ENCODE results near the gene NATD1.

DNA sequence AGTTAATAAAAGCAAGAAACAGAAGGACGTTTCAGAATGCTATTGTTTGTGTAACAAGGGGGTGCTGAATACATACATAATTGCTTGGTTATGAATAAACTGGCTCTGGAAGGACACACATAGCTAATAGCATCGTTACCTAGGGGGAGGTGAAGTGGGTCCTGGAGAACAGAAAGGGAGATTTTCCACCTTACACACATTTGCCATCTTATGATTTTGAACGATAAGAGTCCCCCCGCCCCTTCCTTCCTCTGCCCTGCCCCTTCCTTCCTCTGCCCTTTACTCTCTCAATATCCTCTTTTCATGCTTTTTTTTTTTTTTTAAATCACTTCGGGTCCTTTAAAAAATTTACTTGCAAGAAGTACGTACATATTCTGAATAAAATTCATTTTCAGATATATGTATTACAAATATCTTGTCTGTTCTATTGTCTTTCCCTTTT is 894 bp upstream of the DHRS7B start:
- PRO-cap: no peak
CAGE:
- cytosol, long polyA plus RNA: no peak
- long polyA plus RNA: no peak
- nucleus, long polyA plus RNA: no peak

DNA sequence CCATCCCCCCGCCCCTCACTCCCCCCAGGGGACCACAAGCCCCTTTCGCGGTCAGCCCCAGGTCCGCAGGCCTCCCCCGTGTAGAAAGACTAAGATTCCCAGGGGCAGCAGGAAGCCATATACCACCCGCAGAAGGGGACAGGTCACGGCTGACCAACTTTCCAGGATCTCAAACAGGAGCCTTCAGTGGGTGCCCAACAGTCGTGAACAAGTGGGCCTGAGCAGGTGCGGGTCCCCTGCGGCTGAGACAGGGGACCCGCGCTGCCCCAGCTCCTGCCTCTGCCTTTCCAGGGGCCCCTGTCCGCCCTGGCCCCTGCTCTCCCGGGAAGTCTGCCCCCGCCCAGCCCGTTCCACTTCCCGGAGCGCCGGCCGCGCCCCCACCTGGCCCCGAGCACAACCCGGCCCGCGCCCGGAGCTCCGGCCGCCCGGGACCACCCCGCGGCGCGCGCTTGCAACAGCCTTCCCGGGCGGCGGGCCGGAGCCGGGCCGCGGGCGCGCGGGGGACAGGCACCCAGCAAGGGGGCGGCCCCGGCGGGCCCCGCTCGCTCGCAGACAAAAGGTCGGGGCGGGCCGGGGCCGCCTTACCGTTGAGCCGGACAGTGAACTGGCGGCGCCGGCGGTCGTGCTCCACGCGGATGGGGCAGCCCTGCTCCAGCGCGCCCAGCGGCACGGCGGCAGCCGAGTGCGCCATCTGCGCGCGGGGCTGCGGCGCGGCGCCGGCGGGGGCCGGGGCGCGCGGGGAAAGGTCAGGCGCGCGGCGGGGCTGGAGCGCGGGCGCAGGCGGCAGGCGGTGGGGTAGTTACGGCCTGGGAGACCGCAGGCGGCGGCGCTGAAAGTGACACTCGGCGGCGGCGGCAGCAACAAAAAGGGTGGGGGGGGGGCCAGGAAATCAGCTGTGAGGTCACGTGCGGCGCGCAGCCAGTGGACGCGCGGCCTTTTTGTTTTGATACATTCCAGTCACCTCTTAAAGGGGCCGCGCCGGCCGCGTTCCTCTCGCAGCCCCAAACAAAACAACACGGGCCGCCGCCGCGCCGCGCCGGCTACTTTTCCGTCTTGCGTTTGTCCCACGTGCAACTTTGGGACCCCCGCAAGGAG is at the start of gene NATD1:
NATD1 (minus strand) TSS at position 837 of the 1,095 bp plus-strand sequence.
- PRO-cap: unidirectional peak, minus-strand start at position 837 of the sequence
CAGE:
- cytosol, long polyA plus RNA: no peak
- long polyA plus RNA: no peak
- nucleus, long polyA plus RNA: no peak

DNA sequence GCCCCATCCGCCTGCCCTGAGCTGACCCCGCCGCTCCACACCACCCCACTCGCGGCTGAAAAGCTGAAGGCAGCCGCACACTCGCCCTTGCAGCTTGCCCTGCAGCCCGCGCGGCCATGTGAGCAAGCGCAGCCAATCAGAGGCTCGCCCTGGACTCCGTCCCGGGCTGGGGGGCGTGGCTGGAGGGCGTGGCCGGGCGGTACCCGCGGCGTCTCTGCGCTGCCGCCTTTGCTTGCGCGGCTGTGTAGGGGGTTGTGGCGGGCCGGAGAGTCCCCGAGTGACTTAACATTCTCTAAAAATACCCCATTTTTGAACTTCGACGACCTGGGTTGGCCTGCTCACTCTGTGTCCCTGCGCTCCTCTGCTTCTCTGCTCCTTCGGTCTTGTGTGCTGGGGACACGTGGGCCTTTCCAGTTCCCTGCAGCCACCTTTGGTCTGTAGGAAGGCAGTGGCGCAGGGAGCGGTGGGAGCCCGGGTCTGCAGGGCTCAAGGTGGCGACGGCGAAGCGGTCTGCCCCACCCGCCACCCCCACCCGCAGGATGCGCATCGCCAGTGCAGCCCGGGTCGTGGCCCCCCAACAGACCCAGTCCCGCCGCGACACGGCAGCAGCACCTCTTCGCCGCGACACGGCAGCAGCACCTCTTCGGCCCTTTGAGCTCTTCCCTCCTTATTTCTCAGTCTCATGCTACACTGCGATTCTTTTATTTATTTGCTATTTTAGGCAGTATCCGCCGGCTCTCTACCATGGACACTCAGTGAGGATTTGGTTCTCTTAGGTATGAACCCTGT is 8.6 kb upstream of the MAP2K3 start:
- PRO-cap: bidirectional peak, plus-strand start at position 231 of the sequence, minus-strand start at position 121 of the sequence
CAGE:
- cytosol, long polyA plus RNA: no peak
- long polyA plus RNA: no peak
- nucleus, long polyA plus RNA: no peak

- PRO-cap: no peak
CAGE:
- cytosol, long polyA plus RNA: no peak
- long polyA plus RNA: no peak
- nucleus, long polyA plus RNA: no peak
Observed at GRCh38 chr17:21282408-21282557, 2.2 kb upstream of the MAP2K3 start.

- PRO-cap: no peak
CAGE:
- cytosol, long polyA plus RNA: no peak
- long polyA plus RNA: no peak
- nucleus, long polyA plus RNA: no peak
Observed at GRCh38 chr17:21283751-21284112, 779 bp upstream of the MAP2K3 start.

DNA sequence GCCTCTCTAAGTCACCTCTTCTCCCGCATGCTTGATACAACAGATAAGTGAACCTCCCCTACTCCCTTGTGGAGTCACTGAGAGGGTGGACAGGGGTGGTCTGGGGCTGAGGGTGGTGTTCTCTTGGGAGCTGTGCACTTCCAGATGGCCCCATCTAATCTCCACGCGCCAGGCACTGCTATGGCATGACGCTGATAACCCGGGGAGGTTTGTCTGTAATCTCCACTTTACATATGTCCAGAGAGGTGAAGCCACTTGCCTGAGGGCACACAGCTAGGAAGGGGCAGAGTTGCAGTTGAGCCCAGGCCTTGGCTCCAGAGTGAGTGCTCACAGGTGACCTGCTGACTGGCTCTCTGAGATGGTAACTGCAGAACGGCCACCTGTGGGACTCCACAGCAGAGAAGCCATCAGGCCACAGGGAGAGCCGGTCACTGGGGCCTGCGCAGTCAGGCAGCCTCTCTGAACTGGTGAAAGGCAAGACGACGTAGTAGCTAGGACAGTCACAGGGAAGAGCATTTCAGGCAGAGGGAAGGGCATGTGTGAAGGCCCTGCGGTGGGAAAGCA is 10.2 kb downstream of the MAP2K3 start:
- PRO-cap: no peak
CAGE:
- cytosol, long polyA plus RNA: no peak
- long polyA plus RNA: no peak
- nucleus, long polyA plus RNA: no peak

DNA sequence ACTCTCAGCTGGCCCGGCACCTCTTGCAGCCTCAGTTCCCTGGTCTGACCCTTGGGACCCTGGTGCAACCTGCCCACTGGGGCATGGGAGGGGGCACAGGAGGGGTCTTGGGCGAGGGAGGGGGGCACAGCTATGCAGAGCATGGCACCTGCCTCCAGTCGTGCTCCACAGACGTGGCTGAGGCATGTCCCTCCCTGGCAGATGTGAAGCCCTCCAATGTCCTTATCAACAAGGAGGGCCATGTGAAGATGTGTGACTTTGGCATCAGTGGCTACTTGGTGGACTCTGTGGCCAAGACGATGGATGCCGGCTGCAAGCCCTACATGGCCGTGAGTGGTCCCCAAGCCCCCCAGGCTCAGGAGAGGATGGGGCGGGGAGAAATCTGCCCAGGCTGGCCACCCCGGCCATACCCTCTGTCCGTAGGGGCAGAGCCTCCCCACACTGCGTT is 19.7 kb downstream of the MAP2K3 start:
- PRO-cap: no peak
CAGE:
- cytosol, long polyA plus RNA: no peak
- long polyA plus RNA: no peak
- nucleus, long polyA plus RNA: no peak

GRCh38 chr17:21376793-21377728 is 904 bp downstream of the KCNJ12 start:
- PRO-cap: no peak
CAGE:
- cytosol, long polyA plus RNA: no peak
- long polyA plus RNA: no peak
- nucleus, long polyA plus RNA: no peak

GRCh38 chr17:21387651-21388466 is 11.7 kb downstream of the KCNJ12 start:
- PRO-cap: no peak
CAGE:
- cytosol, long polyA plus RNA: no peak
- long polyA plus RNA: no peak
- nucleus, long polyA plus RNA: no peak

DNA sequence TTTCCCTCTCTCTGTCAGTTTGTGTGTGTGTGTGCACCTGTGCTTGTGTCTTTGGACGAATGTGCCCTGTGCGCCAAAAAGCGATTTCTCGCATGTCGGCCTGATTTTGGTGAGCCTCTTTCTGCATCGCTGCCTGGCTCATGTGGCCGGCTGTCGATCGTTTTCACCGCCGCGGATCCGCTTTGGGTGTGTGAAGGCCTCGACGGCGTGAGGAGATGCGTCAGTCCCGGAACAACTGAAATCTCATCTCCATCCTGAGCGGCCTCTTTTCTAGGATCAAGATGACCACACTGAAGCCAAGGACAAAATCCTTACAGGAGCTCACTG is 609.1 kb downstream of the KCNJ18 start:
- PRO-cap: no peak
CAGE:
- cytosol, long polyA plus RNA: no peak
- long polyA plus RNA: no peak
- nucleus, long polyA plus RNA: no peak

- PRO-cap: no peak
CAGE:
- cytosol, long polyA plus RNA: no peak
- long polyA plus RNA: no peak
- nucleus, long polyA plus RNA: no peak
Observed at GRCh38 chr17:22323380-22323750, 631.0 kb downstream of the KCNJ18 start.

- PRO-cap: bidirectional peak, plus-strand start at chr17:27089546, minus-strand start at chr17:27089255
CAGE:
- cytosol, long polyA plus RNA: no peak
- long polyA plus RNA: no peak
- nucleus, long polyA plus RNA: no peak
Observed at GRCh38 chr17:27088983-27089377, 204.9 kb upstream of the WSB1 start.

DNA sequence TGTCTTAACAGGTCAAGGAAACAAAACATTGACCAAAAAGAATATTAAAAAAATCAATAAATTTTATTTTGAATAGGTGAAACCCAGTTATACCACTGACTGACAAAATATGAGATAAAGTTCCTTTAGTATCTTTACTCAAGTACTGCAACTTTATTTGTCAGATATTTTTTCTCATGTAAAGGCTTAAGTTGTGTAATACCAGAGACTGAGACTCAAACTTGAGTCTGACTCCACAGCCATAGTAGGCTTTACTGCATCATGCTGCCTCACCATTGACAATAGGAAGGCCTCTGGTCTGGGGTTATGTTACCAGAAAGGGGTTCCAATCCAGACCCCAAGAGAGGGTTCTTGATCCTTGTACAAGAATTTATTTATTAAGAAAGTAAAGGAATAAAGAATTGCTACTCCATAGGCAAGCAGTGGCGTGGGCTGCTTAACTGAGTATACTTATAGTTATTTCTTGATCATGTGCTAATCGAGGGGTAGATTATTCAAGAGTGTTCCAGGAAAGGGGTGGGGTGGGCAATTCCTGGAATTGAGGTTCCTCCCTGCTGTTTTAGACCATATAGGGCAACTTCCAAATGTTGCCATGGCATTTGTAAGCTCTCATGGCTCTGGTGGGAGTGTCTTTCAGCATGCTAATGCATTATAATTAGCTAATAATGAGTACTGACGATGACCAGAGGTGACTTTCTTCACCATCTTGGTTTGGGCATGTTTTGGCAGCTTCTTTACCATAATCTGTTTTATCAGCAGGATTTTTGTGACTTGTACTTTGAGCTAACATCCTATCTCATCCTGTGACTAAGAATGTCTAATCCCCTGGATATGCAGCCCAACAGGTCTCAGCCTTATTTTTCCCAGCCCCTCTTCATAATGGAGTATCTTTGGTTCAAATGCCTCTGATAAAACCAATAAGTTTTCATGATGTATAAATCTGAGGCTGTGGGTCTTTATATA is 187.3 kb upstream of the WSB1 start:
- PRO-cap: no peak
CAGE:
- cytosol, long polyA plus RNA: no peak
- long polyA plus RNA: no peak
- nucleus, long polyA plus RNA: no peak

- PRO-cap: no peak
CAGE:
- cytosol, long polyA plus RNA: no peak
- long polyA plus RNA: no peak
- nucleus, long polyA plus RNA: no peak
Observed at GRCh38 chr17:27352524-27353492, 58.9 kb downstream of the WSB1 start.

- PRO-cap: no peak
CAGE:
- cytosol, long polyA plus RNA: no peak
- long polyA plus RNA: no peak
- nucleus, long polyA plus RNA: no peak
Observed at GRCh38 chr17:27459301-27459877, 3.1 kb downstream of the KSR1 start.

DNA sequence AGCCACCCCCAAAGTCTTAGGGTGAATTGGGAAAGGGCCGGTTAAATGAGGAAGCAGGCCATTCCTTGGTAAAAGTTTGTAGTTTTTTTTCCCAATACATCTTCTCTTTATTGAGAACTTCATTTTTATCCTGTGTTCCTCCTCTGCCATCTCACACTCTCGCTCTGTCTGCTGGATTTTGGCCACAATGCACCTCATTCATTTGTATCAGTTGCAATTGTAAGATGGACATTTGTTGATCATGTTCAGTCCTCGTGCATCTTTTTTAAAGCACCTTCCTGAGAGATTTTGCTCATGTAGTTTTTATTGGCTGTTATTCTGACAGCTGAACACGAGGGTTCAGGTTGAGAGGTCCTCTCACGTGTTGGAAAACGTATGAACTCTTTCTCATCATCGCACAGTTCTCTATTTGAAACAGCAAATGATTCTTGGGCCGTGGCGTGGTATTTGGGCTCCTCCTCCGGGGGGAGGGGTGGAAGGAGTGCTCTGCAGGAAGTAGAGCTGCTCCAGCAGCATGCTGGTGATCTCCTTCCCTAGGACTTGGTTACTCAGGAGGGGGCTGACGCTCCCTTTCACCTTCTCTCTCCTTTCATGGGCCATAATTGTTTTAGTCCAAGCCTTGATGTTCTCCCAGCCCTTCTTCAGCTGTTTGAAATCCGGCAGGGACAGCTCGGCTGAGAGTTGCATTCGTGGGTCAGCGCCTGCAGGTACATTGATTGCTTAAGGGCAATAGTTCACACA is 70.3 kb downstream of the KSR1 start:
- PRO-cap: no peak
CAGE:
- cytosol, long polyA plus RNA: no peak
- long polyA plus RNA: no peak
- nucleus, long polyA plus RNA: no peak

GRCh38 chr17:27531482-27532255 is 75.4 kb downstream of the KSR1 start:
- PRO-cap: no peak
CAGE:
- cytosol, long polyA plus RNA: no peak
- long polyA plus RNA: no peak
- nucleus, long polyA plus RNA: no peak

GRCh38 chr17:27812156-27812541 is 11.8 kb upstream of the NOS2 start:
- PRO-cap: no peak
CAGE:
- cytosol, long polyA plus RNA: no peak
- long polyA plus RNA: no peak
- nucleus, long polyA plus RNA: no peak

DNA sequence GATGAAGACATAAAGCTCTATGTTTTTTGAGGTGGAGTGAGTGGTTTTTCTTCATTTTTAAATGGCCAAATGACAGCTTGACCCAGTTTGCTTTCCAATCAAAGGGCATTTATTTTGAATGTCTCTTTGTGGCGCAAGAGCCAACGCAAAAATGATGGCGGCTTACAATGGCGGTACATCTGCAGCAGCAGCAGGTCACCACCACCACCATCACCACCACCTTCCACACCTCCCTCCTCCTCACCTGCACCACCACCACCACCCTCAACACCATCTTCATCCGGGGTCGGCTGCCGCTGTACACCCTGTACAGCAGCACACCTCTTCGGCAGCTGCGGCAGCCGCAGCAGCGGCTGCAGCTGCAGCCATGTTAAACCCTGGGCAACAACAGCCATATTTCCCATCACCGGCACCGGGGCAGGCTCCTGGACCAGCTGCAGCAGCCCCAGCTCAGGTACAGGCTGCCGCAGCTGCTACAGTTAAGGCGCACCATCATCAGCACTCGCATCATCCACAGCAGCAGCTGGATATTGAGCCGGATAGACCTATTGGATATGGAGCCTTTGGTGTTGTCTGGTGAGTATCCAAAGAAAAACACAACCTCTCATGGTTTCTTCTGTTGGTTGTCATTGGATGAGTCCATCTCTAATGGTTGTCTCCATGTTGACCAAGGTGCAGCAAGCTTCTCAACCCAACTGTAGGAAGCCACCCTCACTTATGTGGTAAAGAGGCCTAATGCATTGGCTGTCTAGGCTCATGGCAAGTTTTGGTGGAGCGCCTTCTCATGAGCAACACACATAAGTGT is 481 bp downstream of the NLK start:
- PRO-cap: no peak
CAGE:
- cytosol, long polyA plus RNA: no peak
- long polyA plus RNA: no peak
- nucleus, long polyA plus RNA: no peak

DNA sequence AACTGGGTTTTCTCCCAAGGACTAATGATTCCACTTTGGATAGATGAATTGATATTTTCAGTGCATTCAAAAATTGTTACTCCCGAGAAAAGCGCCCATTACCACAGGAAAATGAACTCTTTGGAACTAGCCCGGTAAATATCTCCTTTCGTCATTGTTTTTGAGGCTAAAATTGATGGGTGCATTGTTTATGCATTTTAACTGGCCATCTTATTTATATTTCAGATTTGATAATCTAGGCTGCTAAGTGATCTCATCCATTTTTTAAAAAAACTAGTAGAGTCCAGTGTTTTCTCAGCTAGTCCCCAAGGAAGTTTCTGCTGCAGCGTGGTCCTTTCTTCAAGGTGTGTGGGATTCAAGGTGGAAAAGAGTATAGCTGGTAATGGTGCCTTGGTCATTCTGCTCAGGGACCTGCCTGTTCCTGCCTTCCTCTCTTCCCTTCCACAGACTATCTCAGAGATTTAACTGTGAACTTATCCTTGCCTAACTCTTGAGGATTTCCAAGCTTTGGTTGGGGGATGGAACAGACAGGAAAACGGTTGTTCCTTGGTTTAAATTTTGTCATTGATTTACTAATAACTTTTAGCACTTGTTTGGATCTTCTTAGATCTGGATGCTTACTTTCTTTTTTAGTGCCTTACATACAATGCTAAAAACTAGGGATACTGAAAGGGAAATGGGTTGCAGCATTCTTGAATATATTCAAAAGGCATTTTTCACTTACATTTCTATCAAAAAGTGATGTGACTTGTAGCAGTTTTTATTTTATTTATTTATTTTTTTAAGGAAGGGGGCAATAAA is 2.0 kb downstream of the NLK start:
- PRO-cap: no peak
CAGE:
- cytosol, long polyA plus RNA: no peak
- long polyA plus RNA: no peak
- nucleus, long polyA plus RNA: no peak

All from A549 (cell line).